Adrenal gland (tissue), 7 donors: ENCODE results near the gene TLCD2.

- PRO-cap, 3 experiments = no peak in any of the 3 experiments
- RAMPAGE, long total RNA, 4 experiments = no peak in any of the 4 experiments
- RRBS = no CpG with 5 or more reads among the region's 20 CpGs
Observed at GRCh38 chr17:1597611-1598596, 30.7 kb downstream of the SLC43A2 start.

DNA sequence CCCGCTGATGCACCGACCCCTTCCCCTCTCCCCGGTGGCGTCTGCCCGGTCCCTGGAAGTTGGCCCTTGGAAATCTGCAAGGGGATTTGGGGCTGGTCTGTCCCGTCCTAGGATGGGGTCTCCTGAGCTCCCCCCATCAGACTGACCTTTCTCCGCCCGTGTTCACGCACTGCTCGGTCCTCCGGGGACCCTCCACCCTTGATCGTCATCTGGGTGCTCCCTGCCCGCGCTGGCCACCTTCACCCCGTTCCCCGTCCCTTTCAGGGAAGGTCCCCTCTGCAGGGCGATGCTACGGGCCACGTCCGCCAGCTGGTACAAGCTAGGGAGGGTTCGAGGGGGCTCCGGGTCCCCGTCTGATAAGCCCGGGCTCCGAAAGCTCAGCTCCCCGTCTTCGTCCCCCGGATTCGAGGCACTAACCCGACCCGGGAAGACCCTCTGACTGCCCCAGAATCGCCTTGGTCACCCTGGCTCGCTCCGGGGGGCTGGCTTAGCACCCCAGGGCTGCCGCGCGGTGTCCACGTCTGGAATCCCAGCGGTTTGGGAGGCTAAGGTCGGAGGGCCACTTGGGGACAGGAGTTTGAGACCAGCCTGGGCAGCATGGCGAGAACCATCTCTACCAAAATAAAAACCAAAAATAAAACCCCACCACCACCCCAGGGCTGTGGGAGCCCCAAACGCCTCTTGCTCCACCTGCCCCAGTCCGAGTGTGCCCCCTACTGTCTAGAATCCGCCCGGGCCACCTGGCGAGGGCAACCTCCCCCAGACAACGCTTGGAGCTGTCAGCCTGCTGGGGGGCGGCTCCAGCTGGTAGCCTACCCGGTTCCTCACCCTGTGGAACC, 1.0 kb upstream of the SLC43A2 start:
- PRO-cap, 3 experiments = peak in 1 of 3 experiments; most common minus-strand start position 262 of the sequence (in 1)
- RAMPAGE, long total RNA, 4 experiments = no peak in any of the 4 experiments
- RRBS = 7% methylated on average over 11 of the region's 49 CpGs

- PRO-cap, 3 experiments = no peak in any of the 3 experiments
- RAMPAGE, long total RNA, 4 experiments = no peak in any of the 4 experiments
- RRBS = no CpG with 5 or more reads among the region's 4 CpGs
Observed at GRCh38 chr17:1630800-1631065, 2.1 kb upstream of the SLC43A2 start.

DNA sequence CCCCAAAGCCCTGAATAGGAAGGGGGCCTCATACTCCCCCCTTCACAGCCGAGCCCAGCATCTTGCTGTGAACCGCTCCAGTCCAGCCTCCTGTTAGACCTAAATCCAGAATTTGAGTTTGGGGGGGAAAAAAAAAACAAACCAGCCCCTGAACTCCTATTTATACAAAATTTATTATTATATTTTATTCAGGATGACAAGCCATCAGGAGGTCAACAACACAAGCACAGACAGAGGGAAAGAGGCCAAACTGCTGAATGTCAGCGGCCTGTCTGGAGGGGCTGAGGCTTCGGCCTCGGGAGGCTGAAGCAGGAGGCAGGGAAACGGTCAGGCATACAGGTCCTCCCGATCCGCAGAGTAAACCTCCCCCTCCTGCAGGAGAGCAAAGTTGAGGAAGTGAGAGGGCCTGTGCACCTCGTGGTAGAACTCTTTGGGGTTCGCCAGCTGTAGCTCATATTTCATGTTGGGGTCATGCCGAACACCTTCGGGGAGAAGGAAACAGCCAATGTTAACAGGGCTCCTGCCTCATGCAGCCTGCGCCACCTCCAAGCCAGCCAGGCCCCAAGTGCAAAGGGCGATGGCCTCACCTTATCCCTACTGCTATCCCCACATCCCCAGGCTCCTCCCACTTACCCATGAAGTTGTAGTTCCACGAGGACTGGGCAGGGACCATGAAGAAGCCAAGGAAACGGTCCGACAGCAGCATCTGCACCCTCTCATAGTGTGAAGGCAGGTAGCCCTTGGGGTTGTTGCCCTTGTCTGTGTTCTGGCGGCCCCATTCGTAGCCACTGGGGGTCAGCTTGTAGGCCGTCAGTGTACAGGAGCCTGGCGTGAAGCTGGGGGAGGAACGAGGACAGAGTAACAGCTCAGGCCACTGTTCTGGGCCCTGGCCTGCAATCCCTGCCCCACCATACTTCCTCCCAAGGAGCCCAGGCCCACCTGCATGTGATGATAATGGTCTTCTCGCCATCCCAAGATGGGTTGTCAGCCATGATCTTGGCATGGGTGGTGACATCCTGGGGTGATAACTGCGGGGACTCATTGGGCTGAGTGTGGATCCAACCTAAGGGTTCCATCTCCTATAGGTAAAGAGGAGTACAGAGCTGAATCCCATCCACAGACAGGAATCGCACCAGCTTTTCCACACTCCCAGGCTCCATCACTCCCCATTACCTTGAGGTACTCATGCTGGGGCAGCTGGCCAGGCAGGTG, 1.2 kb upstream of the RILP start:
- PRO-cap, 3 experiments = no peak in any of the 3 experiments
- RAMPAGE, long total RNA, 4 experiments = no peak in any of the 4 experiments
- RRBS = no CpG with 5 or more reads among the region's 25 CpGs

DNA sequence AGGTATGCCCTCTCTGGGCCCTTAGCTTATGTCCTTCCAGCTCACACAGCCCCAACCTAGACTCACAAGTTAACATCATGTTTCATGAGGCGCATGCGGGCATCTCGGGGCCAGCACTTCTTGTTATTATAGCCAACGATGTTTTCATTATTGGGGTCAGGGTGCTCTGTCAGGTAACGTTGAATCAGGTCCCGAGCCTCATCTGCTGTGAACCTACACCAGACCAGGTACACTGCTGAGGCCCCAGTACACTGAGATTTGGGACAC, 11.1 kb downstream of the PRPF8 start:
- PRO-cap, 3 experiments = no peak in any of the 3 experiments
- RAMPAGE, long total RNA, 4 experiments = no peak in any of the 4 experiments
- RRBS = no CpG with 5 or more reads among the region's 6 CpGs

DNA sequence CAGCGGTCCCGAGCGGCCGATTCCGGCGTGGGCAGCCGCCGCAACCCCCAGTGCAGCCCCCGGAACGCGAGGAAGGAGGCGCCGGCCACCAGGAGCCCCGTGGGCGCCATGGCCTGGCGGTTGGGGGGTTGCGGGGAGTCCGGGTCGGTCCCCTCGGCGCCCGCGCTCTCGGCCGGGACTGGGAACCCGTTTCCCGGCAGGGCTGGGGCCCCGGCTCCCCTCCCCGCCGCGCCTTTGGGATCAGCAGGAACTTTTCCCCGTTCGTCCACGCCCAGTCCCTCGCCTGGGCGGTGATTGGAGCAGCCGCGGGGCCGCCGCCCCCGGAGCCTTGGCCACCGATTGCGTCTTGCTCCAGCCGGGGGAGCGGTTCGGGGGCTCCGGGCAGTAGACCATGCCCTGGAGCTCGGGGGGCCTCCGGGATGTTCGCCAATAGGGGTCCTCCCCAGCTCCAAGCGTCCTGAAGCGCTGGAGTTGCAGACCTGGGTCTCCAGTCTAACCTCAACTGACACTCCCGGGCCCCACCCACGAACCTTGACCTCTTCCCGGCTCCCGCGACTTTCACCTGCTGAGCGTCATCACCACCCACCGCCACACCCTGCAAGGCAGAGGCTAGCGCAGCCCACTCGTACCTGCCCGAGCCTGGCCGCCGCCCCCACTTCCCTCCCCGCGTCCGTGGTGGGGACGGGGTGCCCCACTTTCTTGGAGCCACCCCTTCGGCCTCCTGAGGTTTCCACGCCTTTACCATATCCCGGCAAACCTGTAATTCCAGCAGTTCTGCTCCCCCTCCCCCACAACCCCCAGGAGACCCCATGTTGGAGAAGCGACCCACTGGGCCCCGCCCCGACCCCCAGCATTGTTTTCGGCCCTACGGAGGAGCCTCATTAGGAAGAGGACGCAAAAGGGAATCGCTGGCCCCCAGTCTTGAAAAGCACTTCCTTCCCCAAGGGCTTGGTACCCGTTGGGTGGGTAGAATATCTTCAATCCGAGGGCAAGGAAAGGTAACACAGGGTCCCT, at the start of gene TLCD2:
TLCD2 (minus strand) TSS at position 245 of the 1,014 bp plus-strand sequence.
- PRO-cap, 3 experiments = peak in 3 of 3 experiments; most common plus-strand start position 358 of the sequence (in 3); most common minus-strand start position 180 of the sequence (in 3)
- RAMPAGE, long total RNA, 4 experiments = no peak in any of the 4 experiments
- RRBS = 1% methylated on average over 32 of the region's 80 CpGs

DNA sequence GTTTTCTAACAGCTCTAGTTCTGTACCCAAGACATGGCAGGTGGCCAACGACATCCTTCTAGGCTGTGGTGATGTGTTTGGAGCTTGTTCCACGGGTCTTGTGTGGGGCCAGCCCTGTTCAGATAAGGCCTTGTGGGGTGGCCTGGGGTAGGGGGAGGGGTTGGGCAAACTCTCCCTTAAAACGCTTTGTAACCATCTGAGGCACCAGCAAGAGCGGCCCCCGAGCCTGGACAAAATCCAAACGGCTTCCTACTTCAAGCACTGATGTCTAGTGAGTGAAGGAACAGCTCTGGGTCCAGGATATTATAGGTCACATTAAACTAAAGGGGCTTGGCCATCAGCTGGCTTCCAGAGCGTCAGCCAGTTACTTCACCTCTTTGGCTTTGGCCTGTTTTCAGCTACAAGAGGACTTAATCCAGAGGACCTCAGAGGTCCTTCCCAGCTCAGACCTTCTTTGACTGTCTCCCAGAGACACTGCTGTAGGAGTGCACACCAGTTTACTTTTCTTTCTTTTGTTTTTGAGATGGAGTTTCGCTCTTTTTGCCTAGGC, 11.9 kb downstream of the SERPINF1 start:
- PRO-cap, 3 experiments = peak in 3 of 3 experiments; most common plus-strand start position 418 of the sequence (in 1); most common minus-strand start position 277 of the sequence (in 3)
- RAMPAGE, long total RNA, 4 experiments = no peak in any of the 4 experiments
- RRBS = no CpG with 5 or more reads among the region's 8 CpGs

- PRO-cap, 3 experiments = no peak in any of the 3 experiments
- RAMPAGE, long total RNA, 4 experiments = no peak in any of the 4 experiments
- RRBS = no CpG with 5 or more reads among the region's 17 CpGs
Observed at GRCh38 chr17:1810647-1811147, 19.0 kb downstream of the SMYD4 start.

DNA sequence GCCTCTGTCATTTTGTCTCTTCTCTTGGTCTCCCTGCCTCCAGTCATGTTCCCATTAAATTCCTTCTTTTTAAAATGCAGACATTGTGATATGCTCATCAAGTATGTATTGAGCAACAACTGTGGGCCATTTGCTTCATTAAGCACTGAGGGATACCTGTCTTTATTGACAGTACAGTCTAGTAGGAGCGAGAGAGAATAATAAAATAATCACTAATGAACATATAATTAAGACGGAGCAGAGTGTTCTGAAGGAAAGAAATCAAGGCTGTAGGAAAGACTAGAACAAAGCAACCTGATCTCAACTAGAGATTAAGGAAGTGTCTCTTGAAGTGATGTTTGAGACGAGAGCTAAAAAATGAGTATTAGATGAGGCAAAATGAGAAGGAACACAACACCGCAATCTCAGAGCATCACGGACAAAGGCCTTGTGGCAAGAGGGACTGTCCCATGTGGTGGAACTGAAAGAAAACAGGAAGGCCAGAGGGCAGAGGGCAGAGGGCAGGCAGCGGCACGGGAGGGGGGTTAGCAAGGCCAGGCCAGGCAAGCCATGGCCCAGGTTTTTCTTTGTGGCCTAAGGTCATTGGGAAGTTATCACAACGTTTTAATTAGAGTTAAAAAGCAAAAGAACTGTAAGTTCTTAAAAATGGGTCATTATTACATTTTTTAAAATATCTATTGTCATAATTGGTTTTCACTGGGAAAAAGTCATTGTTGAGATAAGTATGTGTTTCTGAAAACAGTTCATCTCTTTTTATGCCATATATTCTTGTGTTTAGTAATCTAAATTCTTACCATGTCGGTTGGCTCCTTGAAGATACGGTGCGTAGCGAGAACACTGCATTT, 22.5 kb downstream of the RPA1 start:
- PRO-cap, 3 experiments = no peak in any of the 3 experiments
- RAMPAGE, long total RNA, 4 experiments = no peak in any of the 4 experiments
- RRBS = no CpG with 5 or more reads among the region's 12 CpGs

DNA sequence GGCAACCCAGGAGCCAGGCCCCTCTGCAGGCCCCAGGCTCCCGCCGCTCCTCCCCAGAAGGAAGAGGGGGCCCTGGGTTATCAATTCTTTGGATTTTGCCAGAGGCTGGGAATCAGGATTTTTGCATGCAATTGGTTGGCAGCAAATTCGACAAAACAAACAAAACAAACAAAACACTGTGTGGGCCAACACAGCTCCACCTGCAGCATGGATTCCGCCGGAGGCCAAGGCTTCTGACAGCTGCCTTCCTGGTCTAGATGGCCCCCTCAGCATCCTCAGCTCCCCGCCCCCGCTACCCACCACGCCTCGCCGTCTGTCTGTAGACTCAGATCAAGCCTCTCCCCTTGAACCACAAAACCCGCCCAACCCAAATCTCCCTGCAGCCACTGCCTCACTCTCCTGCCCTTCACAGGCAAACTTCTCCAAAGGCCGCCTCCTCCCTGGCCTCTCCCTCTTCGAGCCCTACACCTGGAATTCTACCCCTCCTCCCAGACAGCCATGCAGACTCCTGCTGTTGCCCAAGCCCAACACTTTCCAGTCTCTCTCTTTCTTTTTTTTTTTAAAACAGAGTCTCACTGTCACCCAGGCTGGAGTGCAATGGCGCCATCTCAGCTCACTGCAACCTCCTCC, 57.9 kb downstream of the RTN4RL1 start:
- PRO-cap, 3 experiments = no peak in any of the 3 experiments
- RAMPAGE, long total RNA, 4 experiments = no peak in any of the 4 experiments
- RRBS = no CpG with 5 or more reads among the region's 14 CpGs

DNA sequence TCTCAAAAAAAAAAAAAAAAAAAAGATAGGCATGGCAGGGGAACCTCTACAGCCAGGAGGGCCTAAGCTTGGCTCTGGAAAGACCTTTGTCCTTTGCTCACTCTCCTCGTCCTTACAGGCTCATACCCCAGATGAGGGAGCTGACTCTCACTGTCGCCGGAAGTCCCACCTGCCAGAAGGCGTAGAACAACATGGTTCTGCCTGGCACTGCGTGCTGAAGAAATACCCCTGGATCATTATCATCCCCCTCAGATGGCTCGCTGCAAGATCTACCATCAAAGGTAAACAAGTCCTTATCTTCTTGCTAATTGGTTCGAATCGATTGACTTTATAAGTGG, 29.7 kb downstream of the RTN4RL1 start:
- PRO-cap, 3 experiments = no peak in any of the 3 experiments
- RAMPAGE, long total RNA, 4 experiments = no peak in any of the 4 experiments
- RRBS = no CpG with 5 or more reads among the region's 8 CpGs

GRCh38 chr17:2027658-2028024, 2.3 kb upstream of the DPH1 start:
- PRO-cap, 3 experiments = peak in 3 of 3 experiments; most common plus-strand start chr17:2027782 (in 1); most common minus-strand start chr17:2027820 (in 1)
- RAMPAGE, long total RNA, 4 experiments = no peak in any of the 4 experiments
- RRBS = no CpG with 5 or more reads among the region's 7 CpGs

DNA sequence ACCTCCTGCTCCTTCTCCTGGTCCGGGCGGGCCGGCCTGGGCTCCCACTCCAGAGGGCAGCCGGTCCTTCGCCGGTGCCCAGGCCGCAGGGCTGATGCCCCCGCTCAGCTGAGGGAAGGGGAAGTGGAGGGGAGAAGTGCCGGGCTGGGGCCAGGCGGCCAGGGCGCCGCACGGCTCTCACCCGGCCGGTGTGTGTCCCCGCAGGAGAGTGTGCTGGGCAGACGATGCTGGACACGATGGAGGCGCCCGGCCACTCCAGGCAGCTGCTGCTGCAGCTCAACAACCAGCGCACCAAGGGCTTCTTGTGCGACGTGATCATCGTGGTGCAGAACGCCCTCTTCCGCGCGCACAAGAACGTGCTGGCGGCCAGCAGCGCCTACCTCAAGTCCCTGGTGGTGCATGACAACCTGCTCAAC, 1.6 kb downstream of the HIC1 start:
- PRO-cap, 3 experiments = no peak in any of the 3 experiments
- RAMPAGE, long total RNA, 4 experiments = no peak in any of the 4 experiments
- RRBS = 39% methylated on average over 15 of the region's 31 CpGs

DNA sequence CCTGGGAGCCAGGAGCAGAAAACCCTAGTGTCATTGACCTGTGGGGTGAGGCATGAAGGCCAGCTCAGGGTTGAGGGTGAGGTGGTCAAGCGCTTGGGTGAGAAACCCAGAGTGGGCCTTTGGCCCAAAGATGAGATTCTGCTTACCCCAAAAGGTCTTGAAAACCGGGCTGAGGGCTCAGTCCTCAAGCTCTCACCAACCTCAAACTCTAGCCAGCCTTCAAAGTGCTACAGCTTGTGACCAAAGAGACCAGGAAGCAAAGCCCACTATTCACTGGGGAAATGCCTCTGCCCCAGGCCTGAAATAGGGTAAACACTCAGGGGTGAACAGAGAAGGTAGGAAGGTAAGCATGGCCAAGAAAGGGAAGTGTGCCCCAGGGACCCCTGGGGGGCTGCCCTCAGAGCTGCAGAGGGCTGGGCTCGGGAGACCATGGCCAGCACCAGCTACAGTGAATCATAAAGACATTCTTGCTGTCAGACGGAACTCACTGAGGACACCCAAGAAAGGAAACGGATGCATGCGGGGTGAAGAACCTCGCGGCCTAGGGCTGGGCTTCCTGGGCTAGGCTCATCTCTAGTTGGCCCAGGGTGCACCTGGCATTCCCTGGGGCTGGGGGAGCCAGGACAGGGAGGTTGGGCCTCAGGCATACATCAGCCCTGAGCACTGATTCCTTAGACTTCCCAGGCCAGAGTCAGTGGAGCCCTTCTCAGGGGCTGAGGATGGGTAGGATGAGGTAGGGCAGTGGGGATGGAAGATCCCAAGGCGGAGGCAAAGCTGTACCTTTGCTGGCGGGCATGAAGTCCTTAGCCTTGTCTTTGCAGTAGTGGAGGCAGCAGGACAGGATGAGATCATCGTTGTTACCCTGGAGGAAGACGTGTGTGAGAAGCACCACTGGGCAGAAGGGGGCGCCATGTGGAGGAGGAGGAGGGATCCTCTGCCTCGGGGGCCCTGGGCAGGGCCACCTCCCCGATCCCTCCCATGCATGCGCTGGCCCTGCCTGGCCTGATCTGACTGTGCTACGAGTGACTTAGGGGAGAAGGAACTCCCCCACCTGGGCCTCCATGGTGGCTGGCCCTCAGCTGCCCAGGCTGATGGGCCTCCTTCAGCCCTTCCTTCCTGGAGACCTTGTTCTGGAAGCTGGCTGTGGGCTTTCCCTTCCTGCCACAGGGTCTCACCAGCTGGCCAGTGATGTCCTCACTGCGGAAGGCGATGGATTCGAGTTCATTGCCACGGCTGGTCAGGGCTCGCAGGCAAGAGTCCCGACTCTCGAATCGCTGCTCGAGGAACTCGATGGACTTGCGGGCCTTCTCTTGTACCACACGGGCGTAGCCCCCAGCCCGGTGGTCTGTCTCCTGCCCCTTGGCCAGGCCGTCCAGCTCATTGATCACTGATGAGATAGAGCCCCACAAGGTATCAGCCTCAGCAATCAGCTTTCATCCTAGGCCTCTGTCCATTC, 9.9 kb downstream of the HIC1 start:
- PRO-cap, 3 experiments = peak in 1 of 3 experiments; most common plus-strand start position 404 of the sequence (in 1); most common minus-strand start position 207 of the sequence (in 1)
- RAMPAGE, long total RNA, 4 experiments = no peak in any of the 4 experiments
- RRBS = no CpG with 5 or more reads among the region's 32 CpGs

DNA sequence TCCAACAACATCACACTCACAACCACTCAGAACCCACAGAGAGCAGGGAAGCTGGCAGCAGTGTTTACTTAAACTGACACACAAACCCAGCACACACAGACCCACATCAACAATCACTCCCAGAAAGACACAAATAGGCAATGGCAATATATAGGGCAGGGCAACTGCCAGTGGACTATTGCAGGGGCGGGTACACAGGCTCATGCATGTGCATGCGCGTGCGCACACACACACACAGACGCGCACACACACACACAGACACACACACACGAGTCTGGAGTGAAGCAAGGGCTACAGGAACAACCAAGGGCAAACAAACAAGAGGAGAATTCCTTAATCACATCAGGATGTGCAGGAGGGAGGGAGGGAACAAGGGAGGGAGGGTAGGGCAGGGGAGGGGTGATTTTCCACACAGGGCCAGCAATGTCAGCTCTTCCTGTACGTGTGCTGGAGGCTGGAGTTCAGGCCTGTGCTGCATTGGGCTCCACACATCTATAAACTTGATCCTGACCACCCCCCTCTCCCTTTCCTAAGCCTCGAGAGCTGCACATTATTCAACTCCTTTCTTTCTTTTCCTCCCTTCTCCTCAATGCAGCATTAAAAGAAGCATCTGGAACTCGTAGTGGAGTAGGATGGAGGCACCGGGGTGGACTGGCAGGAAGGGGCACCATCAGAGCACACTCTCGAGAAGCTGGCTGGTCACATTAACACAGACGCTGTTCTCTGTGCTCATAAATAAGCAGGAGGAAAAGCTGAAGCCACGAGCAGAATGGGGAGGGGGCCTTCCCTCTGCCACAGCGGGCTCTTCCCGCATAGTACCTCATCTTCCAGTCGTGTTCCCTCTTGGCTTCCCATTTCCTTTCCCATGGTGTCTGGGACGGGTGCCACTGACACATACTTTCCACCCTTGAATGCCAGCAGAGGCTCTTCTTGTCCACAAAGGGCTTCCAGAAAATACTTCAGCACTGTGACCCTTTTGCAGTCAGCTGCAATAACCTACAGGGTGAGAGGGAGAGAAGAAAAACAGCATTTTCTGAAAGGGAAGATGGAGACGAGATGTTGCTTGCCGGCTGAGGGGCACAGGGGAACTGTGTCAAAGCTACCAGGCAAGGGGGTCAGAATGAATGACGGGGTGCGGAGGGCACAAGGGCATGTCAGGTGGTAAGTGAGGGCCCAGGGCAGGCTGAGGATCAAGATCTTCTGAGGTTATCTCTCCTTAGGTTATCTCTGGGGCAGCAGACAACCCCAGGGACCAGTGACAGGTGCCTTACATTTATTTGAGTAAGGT, 30.4 kb downstream of the HIC1 start:
- PRO-cap, 3 experiments = peak in 2 of 3 experiments; most common plus-strand start position 437 of the sequence (in 1); most common minus-strand start position 817 of the sequence (in 1)
- RAMPAGE, long total RNA, 4 experiments = no peak in any of the 4 experiments
- RRBS = no CpG with 5 or more reads among the region's 22 CpGs

- PRO-cap, 3 experiments = peak in 2 of 3 experiments; most common plus-strand start chr17:2091360 (in 2); most common minus-strand start chr17:2091123 (in 1)
- RAMPAGE, long total RNA, 4 experiments = no peak in any of the 4 experiments
- RRBS = no CpG with 5 or more reads among the region's 2 CpGs
Observed at GRCh38 chr17:2091034-2091483, 36.2 kb downstream of the HIC1 start.

DNA sequence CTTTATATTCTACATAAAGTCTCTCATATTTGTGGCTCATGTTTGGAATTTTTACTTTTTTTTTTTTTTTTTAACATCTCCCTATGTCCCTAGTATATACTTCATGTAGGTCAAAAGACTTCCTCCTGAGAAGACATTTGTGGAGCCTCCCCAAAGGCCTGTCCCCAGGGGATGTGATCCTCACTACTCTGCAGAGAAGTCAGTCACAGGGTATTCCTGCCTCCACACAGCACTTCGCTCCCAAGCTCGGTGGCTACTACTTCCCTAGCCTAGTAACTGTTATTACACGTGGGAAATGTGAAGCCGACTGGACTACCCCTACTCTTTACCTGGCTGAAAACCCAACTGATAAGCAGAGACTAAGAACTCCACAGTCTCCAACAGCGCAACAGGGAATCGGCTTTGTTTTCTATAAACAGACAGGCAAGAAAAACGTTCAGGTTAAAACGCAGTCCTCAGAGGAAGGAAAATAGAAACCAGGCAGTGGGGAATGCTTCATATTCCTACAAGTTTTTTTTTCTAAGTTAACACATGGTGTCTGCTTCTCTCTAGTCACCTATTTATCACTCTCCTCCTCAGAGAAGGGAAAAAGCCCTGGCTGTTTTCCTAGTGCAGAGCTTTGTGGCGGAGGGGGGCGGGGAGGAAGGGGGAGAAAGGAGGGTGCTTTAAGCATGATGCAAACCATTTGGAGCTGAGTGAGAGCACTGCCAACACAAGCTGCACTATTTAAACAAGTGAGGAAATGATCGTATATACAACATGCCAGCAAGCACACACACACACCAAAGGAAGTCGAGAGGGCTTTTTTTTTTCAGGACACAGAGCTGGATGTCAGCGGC, 117.0 kb downstream of the HIC1 start:
- PRO-cap, 3 experiments = peak in 3 of 3 experiments; most common plus-strand start position 679 of the sequence (in 3); most common minus-strand start position 626 of the sequence (in 3)
- RAMPAGE, long total RNA, 4 experiments = no peak in any of the 4 experiments
- RRBS = no CpG with 5 or more reads among the region's 13 CpGs

GRCh38 chr17:2177146-2177911, 122.4 kb downstream of the HIC1 start:
- PRO-cap, 3 experiments = peak in 1 of 3 experiments; most common plus-strand start chr17:2177641 (in 1); most common minus-strand start chr17:2177443 (in 1)
- RAMPAGE, long total RNA, 4 experiments = no peak in any of the 4 experiments
- RRBS = no CpG with 5 or more reads among the region's 6 CpGs

- PRO-cap, 3 experiments = no peak in any of the 3 experiments
- RAMPAGE, long total RNA, 4 experiments = no peak in any of the 4 experiments
- RRBS = no CpG with 5 or more reads among the region's 8 CpGs
Observed at GRCh38 chr17:2195700-2196211, 107.8 kb downstream of the SMG6 start.

GRCh38 chr17:2266413-2267195, 37.0 kb downstream of the SMG6 start:
- PRO-cap, 3 experiments = no peak in any of the 3 experiments
- RAMPAGE, long total RNA, 4 experiments = no peak in any of the 4 experiments
- RRBS = no CpG with 5 or more reads among the region's 6 CpGs